ENCODE measurements around the gene UBE2E2.

- PRO-cap: no peak
- RAMPAGE, long total RNA: no peak
Observed at GRCh38 chr3:17502764-17503325, 239.6 kb downstream of the TBC1D5 start.

DNA sequence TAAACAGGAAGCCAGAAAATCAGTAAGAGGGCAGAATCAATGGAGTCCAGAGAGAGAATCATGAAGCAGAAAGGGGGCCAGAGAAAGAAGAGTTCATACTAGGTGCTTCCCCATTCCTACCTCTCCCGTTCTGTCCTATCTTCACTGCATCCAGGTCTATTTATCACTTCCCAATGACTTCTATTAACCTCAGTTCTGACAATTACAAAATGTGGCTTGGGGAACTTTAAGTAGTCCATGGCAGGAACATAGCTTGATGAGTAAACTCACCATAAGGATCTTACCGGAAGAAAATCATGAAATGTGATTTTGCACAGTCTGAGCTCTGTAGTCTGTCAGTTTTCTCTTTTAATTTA lies 9.4 kb downstream of the TBC1D5 start:
- PRO-cap: no peak
- RAMPAGE, long total RNA: no peak

DNA sequence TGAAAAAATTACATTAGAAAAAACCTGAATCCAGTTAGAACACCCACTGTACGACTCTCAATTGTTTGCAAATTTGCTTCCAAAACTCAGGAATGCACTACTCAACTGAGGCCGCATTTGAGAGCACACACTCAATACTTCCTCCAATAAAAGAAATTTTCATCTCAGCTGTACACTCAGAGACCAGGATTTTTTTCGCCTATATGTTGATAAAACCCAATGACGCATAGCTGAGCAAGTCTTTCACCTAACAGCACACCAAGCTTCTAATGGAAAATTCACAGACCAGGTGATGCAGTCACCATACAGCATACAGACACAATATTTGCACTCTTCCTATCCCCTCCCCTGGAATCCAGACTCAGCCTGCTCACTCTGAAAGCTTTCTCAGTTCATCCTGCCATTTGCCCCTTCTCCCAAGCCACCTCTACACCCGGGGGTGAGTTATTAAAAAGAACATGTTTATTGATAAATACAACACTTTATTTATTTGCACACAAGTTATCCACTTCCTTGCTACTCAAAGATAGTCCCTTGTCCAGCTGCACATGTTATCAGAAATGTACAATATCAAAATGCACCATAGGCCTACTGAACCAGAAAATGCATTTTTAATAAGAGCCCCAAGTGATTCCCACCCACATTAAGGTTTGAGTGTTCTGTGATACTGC lies 1.7 kb downstream of the TBC1D5 start:
- PRO-cap: bidirectional peak, plus-strand start at position 330 of the sequence, minus-strand start at position 176 of the sequence
- RAMPAGE, long total RNA: no peak

DNA sequence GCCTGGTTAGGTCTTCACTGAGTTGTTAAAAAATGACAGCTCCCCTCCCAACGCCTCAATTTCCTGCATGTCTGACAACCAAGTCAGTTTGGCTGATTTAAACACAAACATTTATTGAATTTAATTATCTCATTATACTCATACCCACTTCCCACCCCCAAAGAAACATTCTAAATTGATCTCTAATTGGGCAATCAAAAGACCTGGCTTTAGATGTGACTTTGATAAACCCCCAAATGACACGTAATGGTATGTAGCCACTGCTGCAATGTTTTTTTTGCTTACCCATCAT lies 28.3 kb downstream of the SATB1 start:
- PRO-cap: no peak
- RAMPAGE, long total RNA: no peak

GRCh38 chr3:18425582-18426537 lies 721 bp upstream of the SATB1 start:
- PRO-cap: no peak
- RAMPAGE, long total RNA: no peak

- PRO-cap: no peak
- RAMPAGE, long total RNA: no peak
Observed at GRCh38 chr3:18679296-18679821, 254.2 kb upstream of the SATB1 start.

- PRO-cap: unidirectional peak, minus-strand start at chr3:18936519
- RAMPAGE, long total RNA: no peak
Observed at GRCh38 chr3:18936275-18936736, 212.0 kb upstream of the KCNH8 start.

DNA sequence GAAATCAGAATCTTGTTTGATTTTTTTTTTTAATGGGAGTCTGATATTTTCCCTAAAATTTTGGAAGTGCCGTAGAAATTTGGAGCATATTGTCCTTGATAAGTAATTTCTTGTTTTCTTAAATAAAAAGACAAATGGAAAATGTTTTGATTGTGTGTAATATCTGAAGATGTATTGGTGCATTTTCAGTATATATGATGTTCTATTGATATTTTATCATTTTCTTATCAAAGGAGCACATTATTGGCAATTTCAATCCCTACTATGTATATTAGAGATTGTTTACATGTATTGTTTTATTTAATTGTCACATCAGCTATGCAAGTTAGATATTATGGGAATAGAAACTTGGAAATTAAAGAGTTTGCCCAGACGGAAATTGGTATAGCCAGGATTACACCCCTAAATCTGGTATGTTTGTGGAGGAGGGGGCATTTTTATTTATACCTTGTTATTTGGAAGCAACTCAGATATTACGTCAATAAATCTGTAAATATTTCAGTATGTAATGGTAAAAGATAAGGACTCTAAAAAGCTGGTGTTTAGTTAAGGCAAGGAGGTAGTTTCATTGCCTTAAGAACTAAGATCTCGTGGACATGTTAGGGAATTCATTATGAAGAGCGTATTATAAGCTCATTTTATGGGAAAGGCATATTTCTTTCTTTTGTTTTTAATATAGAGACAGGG lies 2.0 kb downstream of the RAB5A start:
- PRO-cap: no peak
- RAMPAGE, long total RNA: no peak

DNA sequence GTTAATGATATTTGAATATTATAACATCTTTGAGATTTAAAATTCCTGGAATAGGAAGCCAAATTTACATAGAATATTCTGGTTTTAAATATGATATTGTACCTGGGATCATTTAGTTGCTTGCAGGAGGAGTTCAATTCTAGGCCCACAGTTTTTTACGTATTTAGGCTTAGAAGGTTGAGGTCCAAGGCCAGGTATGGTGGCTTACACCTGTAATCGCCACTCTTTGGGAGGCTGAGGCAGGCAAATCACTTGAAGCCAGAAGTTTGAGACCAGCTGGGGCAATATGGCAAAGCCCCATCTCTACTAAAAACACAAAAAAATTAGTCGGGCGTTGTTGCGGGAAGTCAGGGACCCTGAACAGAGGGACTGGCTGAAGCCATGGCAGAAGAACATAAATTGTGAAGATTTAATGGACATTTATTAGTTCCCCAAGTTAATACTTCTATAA lies 24.6 kb downstream of the PP2D1 start:
- PRO-cap: no peak
- RAMPAGE, long total RNA: no peak

DNA sequence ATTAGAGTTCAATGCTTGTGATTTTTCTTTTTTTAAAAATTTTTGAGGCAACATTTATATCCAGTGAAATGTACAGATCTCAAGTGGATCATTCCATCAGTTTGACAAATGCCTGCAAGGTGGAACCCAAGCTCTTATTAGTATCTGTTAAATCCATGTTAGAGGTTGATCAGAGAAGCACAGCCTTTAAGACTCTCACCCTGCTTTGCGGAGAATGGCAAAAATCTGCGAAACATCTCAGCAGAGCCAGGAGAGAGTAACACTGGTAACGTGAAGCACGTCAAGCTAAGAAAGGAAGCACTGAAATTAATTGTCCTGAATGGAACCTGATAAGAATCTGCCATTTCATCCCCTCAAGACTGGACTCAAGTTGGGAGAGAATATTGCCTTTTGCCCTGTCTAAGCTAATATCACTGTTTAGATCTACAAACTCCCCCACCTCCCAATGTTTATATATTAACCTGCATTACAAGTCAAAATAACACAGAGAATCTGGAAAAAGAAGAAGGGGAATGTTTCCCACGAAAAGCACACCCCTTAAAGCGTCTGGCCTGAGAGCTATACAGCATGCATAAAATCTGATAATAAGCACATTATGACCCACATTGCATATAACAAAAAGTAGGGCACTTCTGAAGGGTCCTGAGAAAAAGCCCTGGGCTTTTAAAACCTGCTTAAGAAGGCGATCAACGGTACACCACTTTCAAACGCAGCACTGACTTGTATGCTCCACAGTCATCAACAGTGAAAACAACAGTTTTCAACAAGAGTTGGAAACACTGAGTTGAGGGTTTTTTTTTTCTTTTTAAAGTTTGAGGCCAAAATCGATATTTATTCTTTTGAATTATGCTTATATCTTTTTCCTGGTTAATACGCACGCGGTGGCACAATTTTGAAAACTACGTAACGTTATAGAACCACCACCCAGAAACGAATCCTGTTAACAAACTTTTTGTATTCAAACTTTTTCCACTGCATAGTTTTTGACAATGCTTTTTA lies 1.4 kb upstream of the KAT2B start:
- PRO-cap: no peak
- RAMPAGE, long total RNA: no peak

GRCh38 chr3:20049107-20049291 lies 8.8 kb downstream of the KAT2B start:
- PRO-cap: bidirectional peak, plus-strand start at chr3:20049186, minus-strand start at chr3:20048964
- RAMPAGE, long total RNA: no peak

- PRO-cap: no peak
- RAMPAGE, long total RNA: no peak
Observed at GRCh38 chr3:20080968-20081734, 40.9 kb downstream of the KAT2B start.

DNA sequence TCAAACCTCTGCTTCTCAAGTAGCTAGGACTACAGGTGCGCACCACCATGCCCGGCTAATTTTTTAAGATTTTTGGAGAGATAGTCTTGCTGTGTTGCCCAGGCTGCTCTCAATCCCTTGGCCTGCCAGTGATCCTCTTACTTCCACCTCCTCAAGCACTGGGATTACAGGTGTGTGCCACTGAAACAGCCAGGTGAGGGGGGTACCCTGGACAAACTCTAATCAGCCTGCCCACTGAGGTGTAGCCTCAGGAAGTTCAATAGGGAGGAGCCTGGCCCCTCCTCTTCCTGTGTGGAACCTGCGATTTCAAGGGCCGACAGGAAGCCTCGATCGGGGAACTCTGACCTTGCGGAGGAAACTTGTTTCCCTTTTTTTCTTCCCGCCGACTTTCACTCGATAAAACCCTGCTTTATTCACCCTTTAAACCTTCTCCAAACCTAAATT lies 208.5 kb downstream of the ZNF385D start:
- PRO-cap: no peak
- RAMPAGE, long total RNA: no peak

- PRO-cap: no peak
- RAMPAGE, long total RNA: no peak
Observed at GRCh38 chr3:21672551-21672828, 78.5 kb downstream of the ZNF385D start.

DNA sequence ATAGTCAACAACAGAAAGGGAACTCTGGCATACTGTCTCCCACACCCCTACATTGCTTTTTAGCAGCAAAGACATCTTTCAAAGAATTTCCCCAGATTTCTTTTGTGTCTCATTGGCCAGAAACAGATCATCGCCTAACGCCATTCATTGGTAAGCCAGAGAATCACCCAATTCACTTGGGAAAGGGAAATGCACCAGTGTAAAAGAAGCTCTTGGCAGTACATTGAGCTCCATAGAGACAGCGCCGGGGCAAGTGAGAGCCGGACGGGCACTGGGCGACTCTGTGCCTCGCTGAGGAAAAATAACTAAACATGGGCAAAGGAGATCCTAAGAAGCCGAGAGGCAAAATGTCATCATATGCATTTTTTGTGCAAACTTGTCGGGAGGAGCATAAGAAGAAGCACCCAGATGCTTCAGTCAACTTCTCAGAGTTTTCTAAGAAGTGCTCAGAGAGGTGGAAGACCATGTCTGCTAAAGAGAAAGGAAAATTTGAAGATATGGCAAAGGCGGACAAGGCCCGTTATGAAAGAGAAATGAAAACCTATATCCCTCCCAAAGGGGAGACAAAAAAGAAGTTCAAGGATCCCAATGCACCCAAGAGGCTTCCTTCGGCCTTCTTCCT lies 630.6 kb upstream of the ZNF385D start:
- PRO-cap: unidirectional peak, plus-strand start at position 216 of the sequence
- RAMPAGE, long total RNA: start-site peak on the plus strand centred at position 231 of the sequence, 34 bp wide, 2,275 and 3,101 reads in 2 replicates

- PRO-cap: no peak
- RAMPAGE, long total RNA: no peak
Observed at GRCh38 chr3:22991555-22991754, 211.7 kb upstream of the UBE2E2 start.

GRCh38 chr3:23202835-23203929 lies at the start of gene UBE2E2:
UBE2E2 (plus strand) TSS chr3:23203327.
- PRO-cap: unidirectional peak, plus-strand start at chr3:23203162
- RAMPAGE, long total RNA: no peak

DNA sequence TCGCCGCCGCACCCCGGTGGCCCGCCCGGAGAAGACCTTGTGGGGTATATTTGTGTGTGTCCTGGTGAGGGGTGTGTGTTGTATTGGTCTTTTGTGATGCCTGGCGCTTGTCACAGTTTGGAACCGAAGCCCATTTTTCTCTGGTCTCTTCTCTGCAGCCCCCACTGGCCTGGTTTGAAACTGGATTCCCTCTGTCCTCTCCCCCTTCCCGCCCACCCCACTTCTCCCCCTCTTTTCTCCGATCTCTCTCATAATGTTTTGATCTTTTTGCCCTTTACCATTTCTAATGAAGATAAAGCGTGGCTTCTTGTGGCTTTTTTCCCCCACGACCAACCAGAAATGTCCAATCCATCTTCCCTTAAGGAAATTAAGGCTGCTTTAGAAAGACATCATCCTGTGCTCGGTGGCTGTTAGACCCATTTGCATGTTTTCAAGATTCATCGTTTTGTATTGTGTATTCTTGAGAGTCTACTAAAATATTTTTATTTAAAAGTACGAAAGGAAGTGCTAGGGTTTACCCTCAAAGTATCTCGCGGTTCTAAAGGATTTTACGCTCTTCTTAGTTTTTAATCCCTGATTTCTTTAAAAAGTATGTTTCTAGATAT lies 905 bp downstream of the UBE2E2 start:
- PRO-cap: no peak
- RAMPAGE, long total RNA: no peak

GRCh38 chr3:23235165-23235719 lies 32.1 kb downstream of the UBE2E2 start:
- PRO-cap: no peak
- RAMPAGE, long total RNA: no peak

- PRO-cap: no peak
- RAMPAGE, long total RNA: no peak
Observed at GRCh38 chr3:23551176-23551808, 254.5 kb upstream of the UBE2E1 start.

Measured in Karpas-422 (cell line).